Ureter (tissue), 1 donor: Measurements from ENCODE around the genes TNFSF9 and TRIP10.

DNA sequence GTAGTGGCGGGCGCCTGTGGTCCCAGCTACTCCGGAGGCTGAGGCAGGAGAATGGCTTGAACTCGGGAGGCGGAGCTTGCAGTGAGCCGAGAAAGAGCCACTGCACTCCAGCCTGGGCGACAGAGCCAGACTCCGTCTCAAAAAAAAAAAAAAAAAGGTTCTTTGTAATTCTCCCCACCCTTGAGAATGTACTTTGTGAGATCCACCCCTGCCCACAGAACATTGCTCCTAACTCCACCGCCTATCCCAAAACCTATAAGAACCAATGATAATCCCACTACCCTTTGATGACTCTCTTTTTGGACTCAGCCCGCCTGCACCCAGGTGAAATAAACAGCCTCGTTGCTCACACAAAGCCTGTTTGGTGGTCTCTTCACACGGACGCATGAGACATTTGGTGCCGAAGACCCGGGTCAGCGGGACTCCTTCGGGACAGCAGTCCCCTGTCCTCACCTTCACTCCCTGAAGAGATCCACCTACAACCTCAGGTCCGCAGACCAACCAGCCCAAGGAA is 7.8 kb upstream of the FUT6 start:
- PRO-cap = no peak

- PRO-cap = no peak
Observed at GRCh38 chr19:5848624-5849053, 9.1 kb upstream of the FUT6 start.

GRCh38 chr19:5880369-5880956 is 10.1 kb upstream of the FUT5 start:
- PRO-cap = unidirectional peak, plus-strand start at chr19:5880851

- PRO-cap = no peak
Observed at GRCh38 chr19:5914351-5915304, 574 bp downstream of the CAPS start.

DNA sequence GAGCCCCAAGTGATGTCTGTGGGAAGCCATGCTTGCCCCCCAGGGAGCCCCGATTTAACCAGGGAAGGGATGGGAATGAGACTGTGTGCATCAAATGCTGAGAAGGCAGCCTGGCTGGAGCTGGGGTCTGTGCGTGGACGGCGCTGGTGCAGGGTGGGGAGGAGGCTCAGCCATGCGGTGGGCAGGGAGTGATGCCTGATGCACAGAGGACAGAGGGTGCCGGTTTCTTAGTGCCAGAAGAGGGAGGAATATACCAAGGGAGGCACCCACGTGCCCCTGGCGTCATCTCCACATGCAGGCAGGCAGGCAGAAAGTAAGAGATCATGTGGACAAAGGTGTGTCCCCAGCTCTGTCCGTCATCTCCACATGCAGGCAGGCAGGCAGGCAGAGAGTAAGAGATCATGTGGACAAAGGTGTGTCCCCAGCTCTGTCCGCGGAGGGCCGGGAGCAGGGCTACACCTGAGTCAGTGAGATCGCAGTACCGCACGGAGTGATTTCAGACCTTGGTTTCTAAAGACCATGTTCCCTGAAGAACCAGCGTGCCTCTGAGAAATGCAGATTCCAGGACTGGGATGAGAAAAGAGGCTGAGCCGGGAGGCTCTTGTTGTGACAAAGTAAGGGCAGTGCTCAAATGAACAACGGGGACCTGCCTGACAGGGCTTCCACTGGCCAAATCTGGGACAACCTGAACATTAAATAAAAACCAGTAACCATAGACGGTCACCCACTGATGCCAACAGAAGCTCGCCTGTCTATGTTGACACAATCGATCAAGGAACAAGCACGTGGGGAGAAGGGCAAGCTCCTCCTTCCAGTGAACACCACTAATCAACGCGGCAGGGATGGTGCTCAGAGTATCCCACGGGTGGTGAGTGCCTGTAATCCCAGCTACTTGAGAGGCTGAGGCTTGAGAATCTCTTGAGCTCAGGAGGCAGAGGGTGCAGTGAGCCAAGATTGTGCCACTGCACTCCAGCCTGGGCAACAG is 22.3 kb downstream of the CAPS start:
- PRO-cap = no peak

DNA sequence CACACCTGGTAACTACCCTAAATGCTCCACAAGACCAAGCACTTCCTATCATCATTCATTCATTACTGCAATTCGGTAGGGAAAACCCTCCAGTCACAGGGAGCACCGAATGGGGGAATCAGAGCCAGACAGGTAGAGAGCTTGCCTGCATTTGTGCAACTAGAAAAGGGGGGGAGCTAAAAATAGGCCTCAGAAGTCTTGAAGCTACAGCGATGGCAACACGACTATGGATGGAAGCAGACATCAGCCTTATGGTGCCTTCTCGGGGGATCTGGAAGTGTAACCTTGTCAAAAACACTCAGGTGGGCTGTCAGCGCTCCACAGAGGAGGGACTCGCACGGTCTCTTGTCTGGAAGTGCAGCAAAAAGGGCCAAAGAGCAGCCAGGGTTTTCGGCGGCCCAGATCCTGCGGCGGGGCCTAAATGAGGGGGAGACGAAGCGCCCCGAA is 878 bp downstream of the RANBP3 start:
- PRO-cap = no peak

- PRO-cap = no peak
Observed at GRCh38 chr19:5998307-5998825, 20.4 kb upstream of the RANBP3 start.

DNA sequence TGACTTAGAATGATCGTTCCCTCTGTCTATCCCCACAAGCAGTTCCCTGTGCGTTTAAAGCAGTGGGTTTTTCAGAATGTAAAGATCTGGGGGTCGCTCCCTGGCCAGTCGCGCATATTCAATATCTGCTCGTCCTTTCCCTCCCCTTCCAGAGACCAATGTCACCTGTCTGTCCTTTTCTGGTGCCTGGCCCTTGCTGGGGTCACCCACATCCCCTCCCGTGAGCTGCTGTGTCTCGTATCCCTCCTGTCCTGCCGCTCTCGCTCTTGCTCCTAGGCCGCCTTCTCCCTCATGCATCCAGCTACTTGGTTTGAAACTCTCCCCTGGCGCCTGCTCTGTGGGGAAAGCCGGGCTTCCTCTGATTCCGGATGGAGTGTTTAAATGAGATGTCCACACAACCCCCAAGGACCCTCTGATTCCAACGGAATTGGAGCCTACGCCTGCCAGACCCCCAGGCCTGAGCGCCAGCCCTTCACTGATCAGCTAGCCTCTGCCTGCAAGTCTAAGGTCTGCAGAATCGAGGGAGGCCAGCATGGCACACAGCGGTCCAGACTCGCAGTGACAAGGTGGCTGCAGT is 47.4 kb downstream of the RFX2 start:
- PRO-cap = no peak

DNA sequence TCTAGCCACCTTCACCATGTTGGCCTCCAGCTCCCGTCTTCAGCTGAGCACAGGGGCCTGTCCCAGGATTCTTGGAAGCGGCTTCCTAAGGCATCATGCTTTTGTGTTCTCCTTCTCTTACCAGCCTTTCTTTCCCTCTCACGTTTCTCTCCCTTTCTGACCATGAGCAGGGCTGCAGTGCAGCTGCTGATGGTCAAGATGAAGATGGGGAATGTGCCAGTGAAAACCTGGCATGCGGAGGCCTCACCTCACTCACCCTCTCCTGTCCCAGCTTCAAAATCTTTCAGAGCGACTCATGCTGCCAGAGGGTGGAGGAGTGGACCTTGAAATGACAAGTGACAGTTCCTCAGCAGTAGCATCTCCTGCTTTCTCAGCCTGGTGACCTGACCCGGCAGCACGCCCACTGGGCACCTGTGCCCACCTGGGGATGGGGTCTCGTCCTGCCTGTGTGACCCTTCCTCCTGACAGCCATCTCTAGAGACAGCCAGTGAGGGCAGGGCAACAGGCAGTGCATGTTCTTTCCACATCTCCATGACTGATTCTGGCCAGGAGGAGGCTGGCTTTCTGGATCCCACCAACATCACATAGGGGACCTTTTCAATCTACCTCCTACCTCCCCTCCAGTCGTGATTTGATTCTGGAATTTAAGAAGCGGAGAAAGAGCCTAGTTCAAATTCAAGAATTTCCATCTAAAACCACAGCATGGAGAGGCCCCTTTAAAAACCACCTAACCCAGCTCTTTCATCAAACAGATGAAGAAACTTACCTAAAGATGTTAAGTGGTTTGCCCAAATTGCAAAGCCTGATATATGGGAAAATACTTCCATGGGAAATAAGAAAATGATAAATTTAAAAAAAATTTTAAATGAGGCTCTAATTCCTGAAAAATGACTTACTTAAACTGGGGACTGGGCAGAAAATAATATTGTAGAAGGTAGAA is 45.8 kb downstream of the RFX2 start:
- PRO-cap = no peak

GRCh38 chr19:6244041-6244305 is 35.8 kb downstream of the MLLT1 start:
- PRO-cap = no peak

DNA sequence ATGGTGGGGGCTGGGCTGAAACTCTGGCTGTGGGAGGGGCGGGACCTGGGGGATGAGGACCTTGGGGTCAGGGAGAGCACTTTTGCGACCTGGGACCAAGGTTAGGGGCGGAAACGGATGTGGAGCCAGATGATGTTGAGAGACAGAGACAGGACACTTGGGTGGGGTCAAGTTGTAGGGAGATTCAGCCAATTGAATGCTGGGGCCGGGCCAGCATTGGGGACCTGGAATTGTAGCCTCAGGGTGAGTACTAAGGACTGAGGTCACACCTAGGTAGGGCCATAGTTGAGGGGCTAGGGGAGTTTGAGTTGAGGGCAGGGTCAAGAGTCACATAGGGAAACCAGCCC is 1.2 kb downstream of the ALKBH7 start:
- PRO-cap = no peak

- PRO-cap = no peak
Observed at GRCh38 chr19:6516781-6517415, 13.9 kb upstream of the TNFSF9 start.

GRCh38 chr19:6521807-6522730 is 8.8 kb upstream of the TNFSF9 start:
- PRO-cap = no peak

DNA sequence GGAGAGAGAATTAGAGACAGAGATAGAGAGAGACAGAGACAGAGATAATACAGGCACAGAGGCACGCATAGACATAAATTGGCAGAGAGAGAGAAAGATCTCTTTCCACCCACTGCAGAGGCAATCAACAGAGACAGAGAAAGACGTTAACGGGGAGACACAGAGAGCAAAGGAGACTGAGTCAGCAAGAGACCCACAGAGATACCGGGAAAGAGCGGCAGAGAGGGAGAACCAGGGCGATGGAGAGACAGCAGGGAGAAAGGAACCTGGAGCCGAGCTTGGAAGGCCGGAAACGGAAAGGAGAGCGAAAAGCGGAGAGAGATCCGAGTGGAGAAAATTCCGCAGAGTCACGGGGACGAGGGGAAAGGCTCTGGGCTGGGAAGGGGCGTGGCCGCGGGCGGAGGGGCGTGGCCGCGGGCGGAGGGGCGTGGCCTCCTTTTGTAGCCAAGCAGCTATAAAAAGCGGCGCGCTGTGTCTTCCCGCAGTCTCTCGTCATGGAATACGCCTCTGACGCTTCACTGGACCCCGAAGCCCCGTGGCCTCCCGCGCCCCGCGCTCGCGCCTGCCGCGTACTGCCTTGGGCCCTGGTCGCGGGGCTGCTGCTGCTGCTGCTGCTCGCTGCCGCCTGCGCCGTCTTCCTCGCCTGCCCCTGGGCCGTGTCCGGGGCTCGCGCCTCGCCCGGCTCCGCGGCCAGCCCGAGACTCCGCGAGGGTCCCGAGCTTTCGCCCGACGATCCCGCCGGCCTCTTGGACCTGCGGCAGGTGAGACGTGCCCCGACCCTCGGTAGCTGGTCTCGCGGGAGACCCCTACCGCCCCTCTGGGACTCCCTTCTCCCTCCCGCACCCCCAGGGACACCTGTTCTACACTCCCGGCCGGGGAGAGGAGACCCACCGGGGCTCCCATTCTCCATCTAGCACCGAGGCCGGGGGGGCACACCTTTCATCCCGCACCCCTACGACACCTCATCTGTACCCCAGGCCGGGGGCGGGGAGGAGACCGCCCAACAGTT is at the start of gene TNFSF9:
Gene TNFSF9, plus strand, starts transcription at position 484 of the 1,009 bp plus-strand sequence.
- PRO-cap = bidirectional peak, plus-strand start at position 484 of the sequence, minus-strand start at position 343 of the sequence

GRCh38 chr19:6701941-6702906 is 18.2 kb downstream of the C3 start:
- PRO-cap = no peak

GRCh38 chr19:6735222-6736075 is 1.9 kb downstream of the GPR108 start:
- PRO-cap = no peak

DNA sequence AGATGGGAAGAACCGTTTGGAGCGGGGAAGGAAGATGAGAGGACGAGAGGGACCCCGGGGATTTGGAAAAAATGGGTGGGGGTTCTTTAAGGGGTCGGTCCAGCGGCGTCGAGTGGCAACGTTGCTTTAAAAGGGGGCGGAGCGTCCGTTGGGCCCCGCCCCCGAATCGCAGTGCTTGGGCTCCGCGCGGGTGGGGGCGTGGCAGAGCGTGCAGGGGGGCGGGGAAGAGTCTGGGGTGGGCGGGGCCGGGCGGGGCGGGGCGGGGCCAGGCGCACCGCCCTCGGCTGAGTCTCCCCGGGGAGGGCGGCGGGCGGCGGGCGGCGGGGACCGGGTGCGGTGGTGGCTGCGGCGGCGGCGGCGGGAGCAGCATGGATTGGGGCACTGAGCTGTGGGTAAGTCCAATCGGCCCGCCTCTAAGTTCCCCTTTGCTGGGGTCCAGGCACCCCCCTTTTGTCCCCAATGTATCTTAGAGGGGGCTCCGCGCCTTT is at the start of gene TRIP10:
Gene TRIP10, plus strand, starts transcription at position 287 of the 488 bp plus-strand sequence.
- PRO-cap = bidirectional peak, plus-strand start at position 307 of the sequence, minus-strand start at position 114 of the sequence

GRCh38 chr19:6743760-6744813 is 4.6 kb downstream of the TRIP10 start:
- PRO-cap = no peak

GRCh38 chr19:6752606-6753107 is 13.2 kb downstream of the TRIP10 start:
- PRO-cap = no peak

GRCh38 chr19:6806330-6806894 is 33.9 kb downstream of the VAV1 start:
- PRO-cap = no peak